ENCODE measurements around a stretch of chr3.

- RRBS, result no CpG with 5 or more reads among the region's 13 CpGs
Observed at GRCh38 chr3:52779373-52780220, 2.2 kb downstream of the ITIH1 start.

DNA sequence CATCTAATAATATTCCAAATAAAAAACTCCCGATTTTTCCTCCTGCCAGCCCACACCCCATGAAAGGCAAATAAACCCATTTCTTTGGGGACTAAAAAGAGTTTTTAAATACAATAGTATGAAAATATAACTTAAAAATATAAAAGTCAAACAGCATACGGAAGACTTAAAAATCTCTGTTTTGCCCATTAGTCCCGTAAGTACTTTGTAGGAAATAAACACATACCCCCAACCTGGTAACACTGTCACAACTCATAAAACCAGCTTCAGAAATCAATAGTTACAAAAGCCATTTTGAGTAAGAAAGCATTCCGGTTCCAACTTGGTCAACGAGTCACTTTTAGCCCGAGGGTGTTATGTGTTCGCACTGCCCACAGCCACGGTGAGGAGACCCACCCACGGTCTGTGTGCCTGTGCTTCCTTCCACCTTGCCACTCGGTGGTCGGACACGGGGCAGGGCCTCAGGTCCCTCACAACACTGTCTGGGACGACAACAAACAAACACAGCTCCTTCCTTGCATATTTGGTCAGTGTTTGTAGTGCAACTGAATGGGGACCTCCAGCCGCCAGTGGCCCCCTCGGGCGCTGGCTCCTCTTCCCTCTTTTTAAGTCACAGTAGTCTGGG, 5.0 kb upstream of the MUSTN1 start:
- RRBS, result no CpG with 5 or more reads among the region's 16 CpGs

DNA sequence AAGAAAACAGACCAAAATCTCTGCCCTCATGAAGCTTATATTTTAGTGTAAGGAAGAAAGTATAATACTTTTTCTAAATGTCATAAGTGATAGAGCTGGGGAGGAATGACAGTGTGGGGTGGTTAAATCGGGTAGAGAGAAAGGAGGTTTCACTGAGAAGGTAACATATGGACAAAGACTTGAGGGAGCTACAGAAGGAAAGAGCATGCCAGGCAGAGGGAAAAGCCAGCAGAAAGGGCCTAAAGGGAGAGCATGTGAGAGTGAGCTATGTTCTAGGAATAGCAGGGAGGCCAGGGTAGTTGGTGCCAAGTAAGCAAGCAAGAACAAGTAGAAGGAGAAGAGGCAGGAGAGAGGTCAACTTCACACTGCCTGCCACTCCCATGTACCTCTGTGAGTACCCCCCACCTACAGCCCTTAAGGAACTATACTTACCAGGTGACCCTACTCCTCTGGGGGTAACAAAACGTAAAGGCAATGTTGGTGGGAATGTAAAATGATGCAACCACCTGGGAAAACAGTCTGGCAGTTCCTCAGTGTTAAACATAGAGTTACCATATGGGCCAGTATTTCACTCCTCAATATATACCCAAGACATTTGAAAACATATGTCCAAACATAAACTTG, 67.7 kb downstream of the SFMBT1 start:
- RRBS, result no CpG with 5 or more reads among the region's 2 CpGs

- RRBS, result no CpG with 5 or more reads among the region's 27 CpGs
Observed at GRCh38 chr3:53044522-53045114, 1.3 kb downstream of the SFMBT1 start.

GRCh38 chr3:53072574-53073779, 27.1 kb upstream of the SFMBT1 start:
- RRBS, result 41% methylated on average over 3 of the region's 39 CpGs

- RRBS, result no CpG with 5 or more reads among the region's 8 CpGs
Observed at GRCh38 chr3:53159315-53160444, 1.3 kb upstream of the PRKCD start.

DNA sequence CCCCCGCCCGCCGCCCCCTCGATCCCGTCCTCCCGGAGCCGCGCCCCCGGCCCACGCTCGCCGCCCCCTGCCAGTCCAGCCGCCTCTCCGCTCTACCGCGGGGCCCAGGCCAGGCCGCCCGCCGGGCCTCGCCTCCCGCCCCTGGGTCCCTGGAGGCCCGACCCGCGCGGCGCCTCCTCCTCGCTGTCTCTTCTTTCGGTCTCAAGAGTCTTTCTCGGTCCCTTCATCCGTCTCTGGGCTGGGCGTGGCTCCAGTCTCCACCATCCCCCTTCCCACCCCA, 804 bp downstream of the PRKCD start:
- RRBS, result 2% methylated on average over 11 of the region's 31 CpGs

DNA sequence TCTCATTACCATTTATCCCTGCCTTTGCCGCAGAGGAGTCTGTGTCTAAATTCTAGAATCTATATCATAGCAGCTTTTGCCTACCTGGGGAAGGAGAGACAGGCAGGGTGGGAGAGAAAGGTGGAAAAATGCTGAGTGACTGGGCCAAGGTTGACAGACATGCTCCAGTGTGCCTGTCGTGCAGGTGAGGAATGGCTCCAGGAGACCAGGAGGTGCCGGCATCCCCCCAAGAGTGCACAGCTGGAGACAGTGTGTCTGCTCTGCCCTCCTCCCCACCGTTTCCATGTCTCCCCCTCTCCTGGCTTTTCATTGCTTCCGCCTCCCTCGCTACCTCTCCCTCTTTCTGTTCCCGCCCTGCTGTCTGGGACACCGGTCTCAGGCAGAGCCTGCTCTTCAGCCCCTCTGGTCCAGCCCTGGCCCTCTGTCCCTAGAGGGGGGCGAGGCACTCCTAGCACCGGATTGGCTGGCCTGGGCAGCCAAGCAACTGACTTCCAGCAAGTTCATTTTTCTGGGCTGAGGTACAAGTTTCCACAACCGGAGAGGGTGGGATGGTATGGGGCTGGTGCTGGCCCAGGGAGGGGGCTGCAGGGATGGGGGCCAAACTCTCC, 32.4 kb downstream of the PRKCD start:
- RRBS, result 31% methylated on average over 4 of the region's 11 CpGs

DNA sequence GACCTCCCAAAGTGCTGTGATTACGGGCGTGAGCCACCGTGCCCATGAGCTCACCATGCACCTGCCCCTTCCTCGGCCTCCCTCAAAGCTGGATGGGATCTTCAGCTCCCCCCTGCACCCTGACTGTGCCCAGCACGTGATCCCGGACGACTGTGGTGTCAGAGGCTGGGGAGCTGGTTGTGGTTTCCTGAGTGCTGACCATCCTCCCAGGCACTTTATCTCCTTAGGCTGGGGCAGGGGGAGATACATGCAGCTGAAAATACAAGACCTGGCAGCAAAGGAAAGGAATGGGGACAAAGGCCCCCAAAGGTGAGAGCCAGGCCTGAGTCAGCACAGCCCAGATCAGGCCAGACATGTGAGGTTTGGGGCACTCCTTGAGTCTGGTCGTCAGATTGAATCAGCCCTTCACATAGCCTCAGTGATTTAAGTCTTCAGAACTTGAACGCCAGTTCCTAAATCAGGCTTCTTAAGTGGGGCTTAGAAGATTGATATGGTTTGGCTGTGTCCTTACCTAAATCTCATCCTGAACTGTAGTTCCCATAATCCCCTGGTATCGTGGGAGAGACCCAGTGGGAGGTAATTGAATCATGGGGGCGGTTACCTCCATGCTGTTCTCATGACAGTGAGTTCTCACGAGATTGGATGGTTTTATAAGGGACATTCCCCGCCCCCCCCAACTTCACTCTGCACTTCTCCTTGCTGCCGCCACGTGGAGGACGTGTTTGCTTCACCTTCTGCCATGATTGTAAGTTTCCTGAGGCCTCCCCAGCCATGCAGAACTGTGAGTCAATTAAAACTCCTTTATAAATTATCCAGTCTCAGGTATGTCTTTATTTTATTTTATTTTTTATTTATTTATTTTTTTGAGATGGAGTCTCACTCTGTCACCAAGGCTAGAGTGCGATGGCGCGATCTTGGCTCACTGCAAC, 35.9 kb downstream of the PRKCD start:
- RRBS, result no CpG with 5 or more reads among the region's 19 CpGs

- RRBS, result no CpG with 5 or more reads among the region's 9 CpGs
Observed at GRCh38 chr3:53221258-53222170, 34.3 kb downstream of the TKT start.

GRCh38 chr3:53346188-53346957, 970 bp downstream of the DCP1A start:
- RRBS, result no CpG with 5 or more reads among the region's 17 CpGs

DNA sequence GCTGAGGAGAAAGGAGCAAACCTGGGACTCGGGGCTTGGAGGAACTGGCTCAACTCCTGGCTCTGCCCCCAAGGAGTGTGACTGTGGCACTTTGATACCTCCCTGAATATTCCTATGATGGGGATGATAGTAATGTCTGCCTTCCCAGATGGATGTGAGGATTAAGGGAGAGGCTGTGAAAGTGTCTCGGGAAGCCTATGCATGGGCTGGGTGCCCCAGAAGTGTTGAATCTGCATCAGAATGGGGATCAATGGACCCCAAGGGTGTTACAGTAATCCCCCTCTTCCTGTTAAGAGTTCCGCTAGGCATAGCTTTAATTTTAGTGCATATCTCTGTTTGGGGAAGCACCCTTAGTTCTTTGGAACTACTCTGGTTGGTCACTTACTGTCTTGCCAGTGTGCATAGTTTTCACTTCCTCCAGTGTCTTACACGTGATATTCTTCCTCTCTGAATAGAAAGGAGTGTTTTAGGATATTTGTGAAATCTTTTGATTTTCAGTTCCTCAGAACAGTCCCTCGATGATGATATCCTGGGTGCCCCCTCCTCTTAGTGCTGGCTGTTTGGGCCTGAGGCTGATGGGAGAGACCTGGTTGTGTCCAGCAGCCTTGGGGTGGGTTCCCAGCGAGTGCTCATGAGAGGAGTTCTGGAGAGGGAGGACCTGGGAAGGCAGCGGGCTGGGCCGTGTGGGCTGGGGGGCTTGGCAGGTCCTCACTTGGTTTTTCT, 97.5 kb downstream of the CHDH start:
- RRBS, result no CpG with 5 or more reads among the region's 8 CpGs

DNA sequence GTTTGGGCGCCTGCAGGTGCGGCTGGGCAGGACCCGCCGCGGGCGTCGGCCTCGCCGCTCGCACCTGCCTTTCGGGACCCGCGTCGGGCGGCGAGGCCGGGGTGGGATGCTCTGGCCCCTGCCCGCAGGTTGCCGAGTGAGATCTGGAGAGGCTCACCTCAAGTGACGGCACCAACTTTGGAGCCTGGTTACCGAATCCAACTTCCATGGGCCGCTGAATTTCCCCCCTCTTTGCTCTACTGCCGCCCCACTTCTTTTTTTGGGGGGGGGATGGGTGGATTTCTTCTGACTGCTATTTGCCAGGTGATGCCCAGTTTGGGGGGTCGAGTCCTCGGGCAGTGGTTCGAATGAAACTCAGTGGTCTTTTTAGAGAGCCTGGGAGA, 539 bp downstream of the CACNA2D3 start:
- RRBS, result no CpG with 5 or more reads among the region's 26 CpGs

DNA sequence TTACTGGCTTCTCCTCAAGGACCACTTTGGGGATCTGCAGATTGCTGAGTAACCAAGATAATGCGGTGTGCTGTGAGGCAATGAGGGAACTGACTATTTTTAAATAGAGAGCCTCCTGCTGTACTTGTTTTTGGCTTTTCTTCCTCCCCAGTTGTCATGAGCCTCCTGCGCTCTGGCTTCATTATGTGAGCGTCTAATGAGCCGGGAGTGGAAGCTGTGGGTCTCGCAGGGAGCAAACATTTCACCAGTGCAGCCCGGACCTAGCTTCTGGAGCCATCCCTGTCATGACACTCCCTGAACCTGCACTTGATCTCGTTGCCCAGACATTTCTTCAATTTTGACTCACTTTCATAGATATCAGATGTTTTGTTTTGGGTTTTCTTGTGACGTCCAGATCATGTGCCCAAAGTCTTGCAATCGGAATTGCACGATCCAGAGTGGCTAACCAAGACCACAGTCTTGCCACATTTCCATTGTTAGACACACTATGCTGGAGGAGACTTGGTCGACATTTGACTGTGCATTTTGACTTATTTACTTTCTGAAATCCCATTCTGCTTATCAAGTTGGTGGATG, 327.2 kb downstream of the LRTM1 start:
- RRBS, result 44% methylated on average over 3 of the region's 11 CpGs

- RRBS, result no CpG with 5 or more reads among the region's 2 CpGs
Observed at GRCh38 chr3:54747931-54748430, 179.9 kb downstream of the LRTM1 start.

- RRBS, result no CpG with 5 or more reads among the region's 9 CpGs
Observed at GRCh38 chr3:54900965-54901755, 26.7 kb downstream of the LRTM1 start.

GRCh38 chr3:55485918-55486750, 972 bp downstream of the WNT5A start:
- RRBS, result 0% methylated on average over 6 of the region's 46 CpGs

DNA sequence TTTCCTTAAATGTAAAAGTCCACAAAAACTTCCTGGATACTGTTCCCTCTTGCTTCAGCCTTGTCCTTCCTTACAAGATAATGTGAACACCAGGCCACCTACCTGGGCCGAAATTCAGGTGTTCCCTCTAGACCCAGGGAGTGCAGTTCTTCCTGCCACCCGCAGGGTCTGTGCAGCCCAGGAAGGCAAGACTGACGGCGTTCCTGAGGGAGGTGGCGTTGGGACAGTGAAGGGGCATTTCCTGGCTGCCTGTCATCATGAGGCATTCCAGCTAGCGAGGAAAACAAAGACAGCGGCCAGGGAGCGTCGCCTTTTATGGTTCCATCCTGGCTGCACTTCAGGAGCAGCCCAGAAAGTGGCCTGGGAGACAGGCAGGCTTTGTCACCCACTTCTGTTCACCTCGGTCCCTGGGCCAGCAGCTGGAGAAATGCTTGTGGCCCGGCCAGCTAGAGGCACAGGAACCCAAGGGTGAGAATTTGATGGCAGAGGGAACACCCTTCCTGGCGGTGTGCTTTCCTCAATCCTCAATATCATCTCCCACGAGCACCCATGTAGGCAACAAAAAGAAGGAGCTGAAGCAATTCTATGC, 84.9 kb upstream of the WNT5A start:
- RRBS, result no CpG with 5 or more reads among the region's 13 CpGs

- RRBS, result no CpG with 5 or more reads among the region's 1 CpG
Observed at GRCh38 chr3:56622629-56623271, 60.3 kb downstream of the TASOR start.

DNA sequence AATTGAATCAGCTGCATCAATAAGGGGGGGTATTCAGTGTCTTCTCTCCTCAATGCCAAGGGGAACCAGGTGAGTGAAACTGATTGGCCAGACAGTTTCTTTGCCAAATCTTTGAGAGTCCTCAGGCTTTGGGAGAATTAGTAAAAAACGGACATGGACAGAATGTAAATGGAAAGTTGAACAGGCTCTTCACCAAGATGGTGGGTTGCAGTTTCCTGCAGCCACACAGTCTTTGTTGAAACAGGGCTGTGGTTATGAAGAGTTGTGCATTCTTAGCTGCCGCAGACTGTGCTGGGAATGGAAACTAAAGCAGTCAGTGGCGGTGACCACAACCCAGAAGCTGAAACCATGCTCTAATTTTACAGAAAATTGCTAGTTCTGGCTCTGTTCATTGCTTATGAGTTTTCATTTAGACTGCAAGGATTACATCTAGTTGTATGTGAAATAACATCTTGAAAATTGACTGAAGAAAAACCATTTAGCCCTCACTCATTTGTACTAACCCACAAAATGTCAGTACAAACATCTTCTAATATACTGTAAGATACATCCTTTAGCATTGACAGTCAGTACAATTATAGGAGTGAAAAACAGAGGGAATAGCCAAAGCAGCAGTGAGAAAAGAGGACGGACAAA, 42.2 kb upstream of the TASOR start:
- RRBS, result no CpG with 5 or more reads among the region's 4 CpGs